Measurements from ENCODE around the genes SYCE1L and CENPN.

GRCh38 chr16:77199233-77199592 is at the start of gene SYCE1L:
Gene SYCE1L (plus strand): TSS chr16:77199408.
- PRO-cap, result no peak

DNA sequence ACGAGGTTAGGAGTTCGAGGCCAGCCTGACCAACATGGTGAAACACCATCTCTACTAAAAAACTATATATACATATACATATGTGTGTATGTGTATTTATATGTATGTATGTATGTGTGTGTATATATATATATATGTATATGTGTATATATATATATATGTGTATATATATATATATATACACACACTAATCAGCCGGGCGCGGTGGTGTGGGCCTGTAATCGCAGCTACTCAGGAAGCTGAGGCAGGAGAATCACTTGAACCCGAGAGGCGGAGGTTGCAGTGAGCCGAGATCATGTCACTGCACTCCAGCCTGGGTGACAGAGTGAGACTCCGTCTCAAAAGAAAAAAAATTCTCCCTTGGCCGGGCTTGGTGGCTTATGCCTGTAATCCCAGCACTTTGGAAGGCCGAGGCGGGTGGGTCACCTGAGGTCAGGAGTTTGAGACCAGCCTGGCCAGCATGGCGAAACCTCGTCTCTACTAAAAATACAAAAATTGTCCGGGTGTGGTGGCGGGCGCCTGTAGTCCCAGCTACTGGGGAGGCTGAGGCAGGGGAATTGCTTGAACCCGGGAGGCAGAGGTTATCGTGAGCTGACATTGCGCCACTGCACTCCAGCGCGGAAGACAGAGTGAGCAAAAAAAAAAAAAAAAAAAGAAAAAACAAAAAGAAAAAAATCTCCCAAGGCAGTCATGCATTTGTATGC is 1.1 kb downstream of the SYCE1L start:
- PRO-cap, result no peak

- PRO-cap, result no peak
Measured at GRCh38 chr16:77236094-77236521, 36.9 kb downstream of the SYCE1L start.

GRCh38 chr16:77859926-77860155 is 71.5 kb downstream of the VAT1L start:
- PRO-cap, result no peak

GRCh38 chr16:77863315-77863956 is 75.1 kb downstream of the VAT1L start:
- PRO-cap, result no peak

- PRO-cap, result no peak
Measured at GRCh38 chr16:78608275-78608751, 508.9 kb downstream of the WWOX start.

DNA sequence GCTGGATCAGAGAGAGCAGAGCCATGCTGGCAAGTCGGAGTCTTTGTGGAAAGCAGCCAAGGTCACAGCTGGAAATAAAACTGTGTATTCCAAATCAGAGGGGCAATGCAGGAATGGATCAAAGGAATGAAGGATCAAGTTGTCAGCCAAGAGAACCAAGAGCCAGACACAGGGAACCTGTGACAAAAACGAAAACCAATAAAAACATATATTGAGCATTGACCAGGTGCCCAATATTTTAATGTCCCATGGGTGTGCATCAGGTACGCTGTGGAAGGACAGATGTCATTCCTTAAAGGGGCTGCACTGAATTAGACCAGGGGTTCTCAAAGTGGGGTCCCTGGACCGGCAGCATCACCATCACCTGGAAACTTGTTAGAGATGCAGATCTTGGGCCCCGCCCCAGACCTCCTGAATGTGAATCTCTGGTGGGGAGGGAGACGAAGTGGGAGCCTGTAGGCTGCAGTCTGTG is 596.2 kb downstream of the WWOX start:
- PRO-cap, result no peak

DNA sequence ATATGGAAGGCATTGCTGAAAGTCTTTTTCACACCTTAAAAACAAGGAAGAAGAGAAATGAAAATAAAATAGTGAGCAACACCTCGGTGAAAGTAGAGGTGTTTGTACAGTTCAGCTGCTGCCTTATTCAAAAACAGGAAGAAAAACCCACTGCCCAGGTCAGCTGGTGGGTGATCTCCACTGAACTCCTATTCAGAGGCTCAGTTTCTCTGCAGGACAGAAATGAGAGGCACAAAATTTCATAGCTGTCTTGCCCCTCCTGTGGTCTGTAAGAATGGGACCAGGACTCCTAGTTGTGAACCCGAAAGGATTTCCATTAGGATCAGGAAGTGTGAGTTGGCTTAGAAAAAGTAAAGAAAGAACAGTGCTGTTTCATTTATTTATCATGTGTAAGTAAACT is 650.6 kb downstream of the WWOX start:
- PRO-cap, result no peak

DNA sequence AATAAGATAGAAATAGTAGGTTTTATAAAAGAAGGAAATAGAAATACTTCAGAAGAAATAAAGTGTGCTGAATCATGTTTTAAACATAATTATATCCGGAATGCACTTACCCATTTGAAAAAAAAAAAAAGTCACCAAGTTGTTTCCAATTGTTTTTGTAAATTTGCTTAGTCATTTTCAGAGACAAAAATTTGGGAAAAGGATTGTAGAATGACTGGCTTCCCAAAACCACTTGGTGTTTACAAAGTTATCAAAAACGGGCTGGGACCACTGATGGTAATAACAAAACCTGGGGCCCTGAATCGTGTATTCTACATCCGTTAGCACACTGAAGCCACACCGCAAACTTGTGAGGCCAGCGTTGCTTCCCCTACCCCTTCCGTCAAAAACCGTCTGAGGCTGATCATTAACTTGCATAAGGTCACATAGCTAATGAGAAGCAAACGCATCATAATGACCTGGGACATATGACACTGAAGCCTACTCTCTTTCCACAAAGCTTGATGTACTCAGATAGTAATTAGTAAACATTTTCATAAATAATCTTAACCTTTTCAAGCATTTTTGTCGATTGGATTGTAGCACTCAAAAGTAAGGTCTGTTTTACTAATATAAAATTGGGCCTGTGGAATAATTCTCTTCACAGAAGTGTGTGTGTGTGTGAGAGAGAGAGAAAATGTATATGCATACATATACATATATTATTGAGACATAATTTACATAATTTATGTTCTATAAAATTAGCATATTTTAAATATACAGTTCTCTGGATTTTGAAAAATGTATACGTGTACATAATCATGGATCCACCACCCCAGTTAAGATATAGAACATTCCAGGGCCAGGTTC is 704.2 kb downstream of the MAF start:
- PRO-cap, result no peak

DNA sequence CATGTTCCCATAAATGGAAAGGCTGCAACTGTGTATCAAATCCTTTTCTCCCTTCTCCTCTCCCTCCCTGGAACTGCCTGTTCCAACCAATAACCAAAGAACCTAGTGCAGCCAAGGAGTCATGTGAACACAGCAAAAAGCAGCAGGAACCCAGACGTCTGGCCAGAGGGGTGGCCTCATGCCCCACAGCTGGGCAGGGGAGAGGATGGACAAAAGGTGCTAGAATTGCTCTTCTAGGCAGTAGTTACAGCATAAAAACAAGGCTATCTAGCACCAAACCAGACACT is 423.2 kb upstream of the MAF start:
- PRO-cap, result no peak

DNA sequence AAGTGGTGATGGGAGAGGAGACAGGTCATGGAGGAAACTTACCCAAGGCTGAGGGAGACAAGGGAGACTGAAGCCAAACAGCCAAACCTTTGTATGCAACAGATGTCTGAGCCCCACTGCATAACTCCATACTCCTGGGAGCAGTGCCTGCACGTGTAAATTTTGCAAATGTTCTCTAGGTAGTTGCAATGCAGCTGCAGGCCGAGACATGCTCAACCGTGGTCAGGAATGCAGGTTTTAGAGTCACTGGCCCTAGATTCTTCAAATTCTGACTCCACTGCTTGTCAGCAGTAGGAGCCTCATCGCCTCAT is 11.4 kb downstream of the DYNLRB2 start:
- PRO-cap, result no peak

DNA sequence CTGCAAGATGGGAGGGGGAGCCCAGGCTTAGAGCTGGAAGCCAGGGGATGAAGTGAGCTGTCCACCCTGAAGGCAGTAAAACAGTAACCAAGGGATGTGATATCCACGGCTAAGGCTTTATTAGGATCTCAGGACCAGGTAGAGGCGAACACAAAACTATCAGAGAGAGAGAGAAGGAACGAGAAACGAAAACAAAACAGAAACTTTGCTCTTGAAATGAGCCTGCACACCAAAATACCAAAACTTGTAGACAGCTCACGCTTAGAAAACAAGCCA is 116.0 kb downstream of the DYNLRB2 start:
- PRO-cap, result no peak

- PRO-cap, result bidirectional peak, plus-strand start at chr16:80803916, minus-strand start at chr16:80803787; bidirectional peak, plus-strand start at chr16:80804351, minus-strand start at chr16:80804114
Measured at GRCh38 chr16:80803426-80804487, 641 bp downstream of the CDYL2 start.

GRCh38 chr16:80937932-80938825 is 68.5 kb downstream of the CMC2 start:
- PRO-cap, result no peak

DNA sequence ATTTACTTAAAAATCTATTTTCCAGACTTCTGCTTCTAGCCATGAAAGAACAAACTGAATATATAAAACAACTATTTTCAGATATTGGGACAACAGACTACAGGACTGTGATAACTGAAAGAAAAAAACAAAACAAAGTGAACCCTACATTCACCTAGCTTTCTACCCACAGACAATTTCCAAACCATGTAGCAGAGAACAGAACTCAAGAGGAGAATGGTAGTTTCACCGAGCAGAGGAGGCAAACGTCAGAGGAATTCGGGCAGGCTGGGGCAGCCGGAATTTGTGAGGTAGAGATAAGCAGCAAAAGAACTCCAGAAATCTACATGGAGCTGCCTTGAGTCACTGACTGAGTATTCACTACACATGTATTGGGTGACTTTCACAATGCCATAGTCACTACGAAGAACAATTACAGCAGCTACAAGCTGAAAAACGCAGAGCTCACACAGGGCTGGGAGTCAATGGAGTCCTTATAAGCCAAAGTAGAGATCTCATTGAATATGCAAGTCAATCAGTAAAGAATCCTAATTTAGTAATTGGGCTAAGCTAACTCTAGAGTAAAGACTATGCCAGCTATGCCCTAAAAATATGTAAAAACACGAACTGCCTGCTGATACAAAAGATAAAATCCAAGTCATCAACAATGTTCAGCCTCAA is 13.4 kb downstream of the CMC2 start:
- PRO-cap, result no peak

GRCh38 chr16:81007052-81007870 is at the start of gene CENPN:
Gene CENPN (plus strand): TSS chr16:81007214.
- PRO-cap, result bidirectional peak, plus-strand start at chr16:81007207, minus-strand start at chr16:81006848; bidirectional peak, plus-strand start at chr16:81007561, minus-strand start at chr16:81007430

- PRO-cap, result no peak
Measured at GRCh38 chr16:81136910-81137596, 40.9 kb upstream of the GCSH start.

DNA sequence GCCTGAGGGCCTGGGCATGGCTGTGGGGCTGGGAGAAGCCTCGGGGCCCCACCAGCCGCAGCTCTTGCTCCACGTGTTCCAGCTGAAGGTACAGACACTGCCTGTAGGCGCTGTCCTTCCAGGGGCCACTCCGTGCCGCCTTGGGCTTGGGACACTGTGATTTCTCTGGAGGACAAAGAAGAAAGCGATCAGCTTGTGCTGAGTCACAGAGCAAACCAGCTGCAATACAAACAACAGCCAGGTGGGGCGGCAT is 45.1 kb upstream of the GCSH start:
- PRO-cap, result no peak

DNA sequence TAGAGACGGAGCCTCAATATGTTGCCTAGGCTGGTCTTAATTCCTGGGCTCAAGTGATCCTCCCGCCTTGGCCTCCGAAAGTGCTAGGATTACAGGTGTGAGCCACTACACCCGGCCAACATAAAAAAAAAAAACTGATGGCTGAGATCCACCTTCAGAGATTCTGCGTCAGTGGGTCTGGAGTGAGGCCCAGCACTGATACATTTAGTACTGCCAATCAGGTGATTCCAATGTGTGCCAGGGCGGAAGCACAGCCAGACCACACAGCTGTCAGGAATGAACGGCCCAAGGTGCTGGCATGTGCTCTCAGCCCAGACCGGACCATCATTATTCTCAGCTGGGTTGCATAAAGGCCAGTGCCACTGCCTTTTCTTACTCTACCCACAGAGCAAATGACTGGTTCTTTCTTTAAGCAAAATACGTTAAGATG is 1.2 kb upstream of the BCO1 start:
- PRO-cap, result no peak

- PRO-cap, result no peak
Measured at GRCh38 chr16:81266910-81267170, 28.4 kb downstream of the BCO1 start.